ENCODE results near the gene PNPLA7.

- PRO-cap: bidirectional peak, plus-strand start at chr9:137550553, minus-strand start at chr9:137550377
- RAMPAGE, long total RNA, 5 experiments: start-site peak on the plus strand in 1 of 5 experiments, at chr9:137550472-137550626 at its widest, 15 reads per replicate; start-site peak on the minus strand in 5 of 5 experiments, at chr9:137550299-137550459 at its widest, 32 to 159 reads per replicate
- RRBS: 8% methylated on average over 1 of the region's 30 CpGs
Measured at GRCh38 chr9:137549656-137550647, at the start of gene PNPLA7. Gene PNPLA7, minus strand, starts transcription at chr9:137550402.

DNA sequence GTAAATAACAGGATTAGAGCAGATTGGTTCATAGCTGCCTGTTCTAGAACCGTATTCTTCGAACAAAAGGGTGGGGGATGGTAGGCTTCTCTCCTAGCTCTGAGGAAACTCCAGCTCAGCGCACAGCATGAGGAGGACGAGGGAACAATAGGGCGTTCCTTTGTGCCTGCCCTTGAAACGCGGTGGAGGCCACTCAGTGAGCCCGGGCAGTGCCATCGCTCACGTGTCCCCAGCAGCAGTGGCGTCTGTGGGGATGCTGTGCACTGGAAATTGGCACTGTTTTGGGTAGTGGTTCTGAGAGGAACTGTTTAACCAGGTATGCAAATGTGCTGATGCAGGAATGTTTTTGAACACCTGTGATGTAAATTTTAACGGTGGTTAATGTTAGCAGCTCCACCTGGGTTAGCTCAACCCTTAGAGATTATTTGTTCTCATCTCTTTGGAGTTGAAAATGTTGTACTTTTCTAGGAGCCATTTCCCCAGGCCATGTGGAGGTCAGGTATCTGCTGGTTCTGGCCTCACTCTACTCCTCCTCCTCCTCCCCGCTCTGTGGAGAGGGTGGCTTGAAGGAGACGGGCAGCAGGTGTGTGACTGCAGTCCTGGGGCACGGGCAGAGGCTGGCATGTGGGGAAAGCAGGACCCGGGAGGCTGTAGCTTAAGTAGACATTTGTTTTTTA, 48.2 kb downstream of the EHMT1 start:
- PRO-cap: no peak
- RAMPAGE, long total RNA, 5 experiments: no peak in any of the 5 experiments
- RRBS: no CpG with 5 or more reads among the region's 16 CpGs

DNA sequence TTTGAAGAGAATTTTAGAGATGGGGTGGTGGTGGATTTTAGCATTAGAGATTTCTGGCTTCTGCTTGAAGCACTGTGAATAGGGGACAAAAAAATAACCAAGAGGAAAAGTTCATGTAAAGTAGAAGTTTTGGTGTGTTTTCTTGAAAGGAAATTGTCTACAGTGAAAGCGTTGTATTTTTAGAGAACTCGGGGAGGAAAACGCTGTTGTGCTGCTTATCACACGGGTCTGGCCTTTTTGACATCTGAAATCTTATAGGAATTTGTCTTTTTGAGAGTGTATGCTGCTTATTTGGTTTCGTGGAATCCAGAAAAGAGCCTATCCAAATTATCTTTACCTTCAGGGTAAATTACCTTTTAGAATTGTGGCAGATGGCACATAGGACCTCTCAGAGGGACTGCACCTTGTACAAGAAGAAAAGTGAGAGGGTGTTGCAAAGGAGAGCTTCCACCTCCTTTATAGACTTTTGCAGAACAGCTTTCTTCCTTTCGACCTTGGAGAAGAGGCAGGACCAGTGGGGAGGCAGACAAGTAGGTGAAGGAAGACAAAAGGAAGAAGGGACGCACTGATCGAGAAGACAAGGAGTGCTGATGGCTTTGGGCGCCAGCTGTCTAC, 48.9 kb downstream of the EHMT1 start:
- PRO-cap: no peak
- RAMPAGE, long total RNA, 5 experiments: start-site peak on the plus strand in 1 of 5 experiments, centred at position 374 of the sequence, 14 reads per replicate
- RRBS: no CpG with 5 or more reads among the region's 9 CpGs

DNA sequence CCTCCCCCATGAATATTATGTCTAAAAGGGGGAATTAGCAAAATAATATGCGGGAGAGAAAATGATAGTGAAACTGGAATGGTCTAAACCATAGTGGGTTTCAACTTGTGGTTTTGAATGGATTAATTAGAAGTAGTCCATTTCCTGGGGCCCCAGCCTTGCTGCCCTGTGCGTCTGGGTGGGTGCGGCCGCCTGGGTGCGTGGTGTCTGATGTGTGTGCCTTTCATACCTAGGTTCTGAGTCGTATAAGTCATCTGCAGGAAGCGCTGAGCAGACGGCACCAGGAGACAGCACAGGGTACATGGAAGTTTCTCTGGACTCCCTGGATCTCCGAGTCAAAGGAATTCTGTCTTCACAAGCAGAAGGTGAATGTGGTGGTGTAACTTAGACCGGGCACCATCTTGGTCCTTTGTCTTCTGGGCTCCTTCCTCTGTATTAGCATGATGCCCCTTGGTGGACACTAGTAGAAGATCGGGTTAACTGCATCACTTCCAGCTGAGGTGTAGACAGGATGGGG, 119.9 kb upstream of the CACNA1B start:
- PRO-cap: no peak
- RAMPAGE, long total RNA, 5 experiments: no peak in any of the 5 experiments
- RRBS: no CpG with 5 or more reads among the region's 11 CpGs

DNA sequence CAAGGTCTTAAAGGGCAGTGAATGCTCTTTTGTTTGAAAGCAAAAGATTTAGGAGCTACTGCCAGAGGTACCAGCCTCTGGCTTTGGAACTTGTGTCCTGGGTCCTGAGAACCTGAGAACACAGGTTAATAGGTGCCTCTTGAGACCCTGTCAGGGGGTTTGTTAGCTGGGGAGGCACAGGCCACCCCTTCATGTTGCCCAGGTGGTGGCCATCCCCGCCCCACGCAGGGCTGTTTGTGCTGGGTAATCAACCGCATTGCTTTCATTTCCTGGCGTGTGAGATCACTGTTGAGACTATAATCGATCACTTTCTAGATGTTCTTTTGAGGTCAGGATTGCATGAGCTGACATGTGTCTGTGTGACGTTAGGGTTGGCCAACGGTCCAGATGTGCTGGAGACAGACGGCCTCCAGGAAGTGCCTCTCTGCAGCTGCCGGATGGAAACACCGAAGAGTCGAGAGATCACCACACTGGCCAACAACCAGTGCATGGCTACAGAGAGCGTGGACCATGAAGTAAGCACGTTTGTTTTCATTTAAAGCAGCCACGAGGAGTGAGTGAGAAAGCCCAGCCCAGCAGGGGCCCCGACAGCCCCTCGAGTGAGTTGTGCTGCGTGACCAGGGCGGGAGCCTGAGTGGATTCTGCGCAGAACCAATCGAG, 115.1 kb upstream of the CACNA1B start:
- PRO-cap: no peak
- RAMPAGE, long total RNA, 5 experiments: no peak in any of the 5 experiments
- RRBS: no CpG with 5 or more reads among the region's 20 CpGs